ENCODE data around the gene CNTLN.

GRCh38 chr9:14314206-14314854, 389 bp upstream of the NFIB start:
- PRO-cap = no peak

DNA sequence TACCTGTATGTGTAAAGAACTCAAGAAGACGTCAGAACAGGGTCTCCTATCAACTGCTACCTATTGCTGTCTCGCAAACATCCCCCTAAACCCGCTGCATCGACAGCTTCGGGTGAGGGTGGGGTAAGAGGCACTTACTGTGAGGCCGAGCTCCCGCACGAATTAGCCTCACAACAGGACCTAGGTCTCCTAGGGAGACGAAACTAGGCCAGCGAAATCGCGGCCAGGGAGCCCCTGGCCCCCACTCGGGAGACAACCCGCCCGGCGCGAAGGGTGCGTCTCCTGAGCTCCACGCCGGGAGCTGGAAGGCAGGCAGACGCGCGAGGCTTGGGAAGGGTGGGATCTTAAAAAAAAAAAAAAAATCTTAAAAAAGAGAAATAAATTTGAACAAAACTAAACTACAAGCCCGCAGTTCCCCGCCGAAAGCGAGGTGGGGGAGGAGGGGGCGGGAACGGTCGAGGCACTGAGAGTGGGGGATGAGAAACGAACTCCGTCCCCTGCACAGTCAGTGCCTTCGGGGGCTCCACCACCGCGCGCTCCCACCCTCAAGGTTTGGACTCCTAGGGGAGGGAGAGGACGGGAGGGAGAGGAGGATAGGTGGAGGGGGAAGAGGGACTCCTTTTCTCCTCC, 33.0 kb upstream of the NFIB start:
- PRO-cap = no peak

GRCh38 chr9:14395508-14396204, 81.7 kb upstream of the NFIB start:
- PRO-cap = no peak

DNA sequence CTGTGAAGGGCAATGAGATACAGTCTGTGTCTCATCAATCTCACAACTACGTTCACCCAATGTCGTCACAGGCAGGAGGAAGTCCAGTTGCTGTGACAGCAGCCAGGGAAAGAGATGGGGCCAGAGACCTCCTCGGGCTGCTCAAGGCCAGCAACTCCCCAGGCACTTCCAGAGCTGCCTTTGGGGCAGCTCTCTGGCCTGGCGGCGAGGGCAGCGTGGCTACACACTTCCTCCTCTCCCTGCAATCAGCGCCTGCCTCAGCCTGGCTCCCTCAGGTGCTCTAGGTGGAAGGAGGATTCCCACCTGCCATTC, 159.3 kb downstream of the ZDHHC21 start:
- PRO-cap = no peak

DNA sequence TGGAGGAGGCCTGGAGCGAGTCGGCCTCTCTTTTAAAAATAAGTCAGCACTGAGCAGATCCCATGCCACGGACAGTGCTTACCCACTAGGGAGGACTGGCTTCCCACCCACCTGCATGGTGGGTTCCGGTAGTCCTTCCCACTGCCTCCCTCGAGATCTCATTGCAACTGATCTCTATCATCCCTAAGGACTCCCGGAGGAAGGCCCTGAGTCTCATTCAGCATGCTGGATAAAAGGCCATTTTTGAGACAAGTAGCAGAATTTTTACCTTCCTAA, 155.9 kb downstream of the ZDHHC21 start:
- PRO-cap = no peak

- PRO-cap = no peak
These were observed 602.6 kb downstream of the BNC2 start for GRCh38 chr9:16267823-16268269.

GRCh38 chr9:16281871-16282135, 588.7 kb downstream of the BNC2 start:
- PRO-cap = no peak

- PRO-cap = no peak
These were observed 299.2 kb downstream of the BNC2 start for GRCh38 chr9:16571235-16571654.

GRCh38 chr9:16575680-16576423, 294.6 kb downstream of the BNC2 start:
- PRO-cap = no peak

- PRO-cap = unidirectional peak, minus-strand start at chr9:16653761
These were observed 216.7 kb downstream of the BNC2 start for GRCh38 chr9:16653372-16654475.

DNA sequence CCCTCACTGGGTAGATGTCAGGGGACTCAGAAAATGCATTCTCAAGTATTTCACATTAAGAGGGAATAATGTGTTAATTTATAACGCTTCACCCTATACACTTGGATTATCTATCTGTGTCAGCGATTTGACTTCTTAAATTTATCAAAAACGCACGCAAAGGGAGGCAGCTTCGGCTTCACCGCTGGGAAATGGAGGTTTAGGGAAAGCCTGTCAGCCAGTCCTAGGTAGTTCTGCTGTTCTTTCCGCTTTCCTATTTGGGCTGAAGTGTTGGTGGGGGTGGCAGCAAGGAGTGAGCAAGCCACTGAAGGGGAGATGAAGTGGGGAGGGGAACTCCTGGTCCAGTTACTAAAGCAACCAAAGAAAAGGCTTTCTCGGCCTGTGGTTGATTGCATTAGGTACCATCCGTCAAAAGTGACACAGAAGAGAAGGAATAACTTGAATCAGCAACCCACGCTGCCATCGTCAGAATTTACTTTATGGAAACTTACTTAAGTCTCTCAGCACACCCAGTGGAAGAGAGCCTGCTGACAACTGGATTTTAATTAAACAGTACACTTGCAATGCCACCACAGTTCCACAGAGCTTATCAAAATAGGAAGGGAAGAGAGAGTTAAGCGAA, 161.5 kb downstream of the BNC2 start:
- PRO-cap = no peak

DNA sequence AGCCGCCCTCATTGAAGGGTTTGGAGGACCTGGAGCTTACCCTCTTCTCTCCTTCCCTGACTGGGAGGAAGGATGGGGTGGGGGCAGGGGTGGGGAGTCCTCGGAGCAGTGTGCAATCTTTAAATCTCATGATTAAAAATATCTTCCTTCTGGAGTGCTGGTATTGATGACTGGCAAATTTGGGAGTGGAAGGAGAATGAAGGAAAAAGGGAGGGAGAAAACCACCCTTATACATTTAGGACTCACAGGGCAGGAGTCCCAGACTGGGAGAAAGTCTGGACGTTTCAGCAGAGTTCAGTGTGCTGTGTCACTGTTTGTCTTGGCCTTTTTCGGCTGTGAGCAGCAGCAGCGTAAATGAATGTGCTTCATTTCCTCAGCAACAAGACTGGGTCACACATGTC, 115.3 kb upstream of the BNC2 start:
- PRO-cap = no peak

GRCh38 chr9:17134748-17135875, at the start of gene CNTLN:
CNTLN (plus strand) TSS chr9:17135040.
- PRO-cap = bidirectional peak, plus-strand start at chr9:17134818, minus-strand start at chr9:17134860; bidirectional peak, plus-strand start at chr9:17135053, minus-strand start at chr9:17135224; bidirectional peak, plus-strand start at chr9:17135347, minus-strand start at chr9:17135435; bidirectional peak, plus-strand start at chr9:17135626, minus-strand start at chr9:17135642; bidirectional peak, plus-strand start at chr9:17135773, minus-strand start at chr9:17135674

DNA sequence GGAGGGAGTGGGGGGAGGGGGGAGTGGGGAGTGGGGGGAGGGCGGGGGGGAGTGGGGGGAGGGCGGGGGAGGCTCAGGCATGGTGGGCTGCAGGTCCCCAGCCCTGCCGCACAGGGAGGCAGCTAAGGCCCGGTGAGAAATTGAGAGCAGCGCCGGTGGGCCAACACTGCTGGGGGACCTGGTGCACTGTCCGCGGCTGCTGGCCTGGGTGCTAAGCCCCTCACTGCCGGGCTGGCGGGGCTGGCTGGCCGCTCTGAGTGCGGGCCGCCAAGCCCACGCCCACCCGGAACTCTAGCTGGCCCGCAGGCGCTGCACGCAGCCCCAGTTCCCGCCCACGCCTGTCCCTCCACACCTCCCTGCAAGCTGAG, 160.0 kb downstream of the CNTLN start:
- PRO-cap = no peak

DNA sequence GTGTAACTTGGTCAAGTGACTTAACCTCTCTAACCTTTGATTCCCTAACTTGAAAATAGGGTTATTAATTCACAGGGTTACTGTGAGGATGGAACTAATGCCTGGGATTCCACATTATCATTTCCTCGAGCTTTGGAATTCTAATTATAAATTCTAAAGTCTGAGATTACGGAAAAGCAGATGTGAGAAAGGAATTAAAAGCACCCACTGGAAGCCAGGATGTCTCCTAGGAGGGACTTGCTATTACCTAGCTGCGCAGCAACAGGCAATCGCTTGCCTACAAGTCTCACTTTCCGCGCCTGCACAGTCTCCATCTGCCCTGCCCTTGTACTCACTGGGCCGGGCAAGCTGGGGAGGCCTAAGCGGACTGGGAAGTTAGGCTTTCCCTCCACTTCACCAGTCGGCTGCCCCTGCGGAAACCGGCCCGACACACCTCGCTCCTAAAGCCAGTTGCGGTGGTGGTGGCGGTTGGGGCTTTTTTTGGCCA, 501 bp upstream of the RRAGA start:
- PRO-cap = no peak

GRCh38 chr9:19231542-19232090, 1.1 kb downstream of the DENND4C start:
- PRO-cap = unidirectional peak, minus-strand start at chr9:19231798

GRCh38 chr9:19375826-19376375, 4.1 kb downstream of the RPS6 start:
- PRO-cap = no peak

DNA sequence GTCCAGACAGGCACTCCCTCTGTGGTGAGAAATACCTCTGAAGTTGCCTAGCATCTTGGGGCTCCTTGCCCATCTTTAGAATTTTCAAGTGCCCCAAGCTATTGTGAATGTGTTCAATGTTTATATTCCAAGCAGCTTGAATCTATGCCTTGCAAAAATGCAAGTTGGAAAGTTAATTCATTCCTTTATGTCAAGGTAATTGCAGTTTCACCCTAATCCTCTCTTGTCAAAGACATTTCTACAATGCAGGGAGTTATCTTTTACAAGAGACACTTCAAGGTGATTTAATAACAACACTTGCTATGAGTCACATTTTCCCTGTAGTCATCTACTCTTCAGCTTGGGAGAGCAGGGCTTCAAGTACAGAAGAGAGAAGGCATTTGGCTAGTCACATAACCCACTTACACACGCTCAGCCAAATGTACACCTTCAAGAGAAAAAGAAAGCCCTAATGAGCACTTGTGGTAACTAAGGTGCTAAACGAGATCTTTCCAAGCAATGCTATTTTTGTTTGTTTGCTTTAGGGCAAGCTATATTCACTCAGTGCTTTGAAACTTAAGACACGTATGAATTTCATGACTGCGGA, 302.4 kb downstream of the MLLT3 start:
- PRO-cap = no peak

- PRO-cap = no peak
These were observed 42.0 kb downstream of the FOCAD start for GRCh38 chr9:20726001-20726556.

GRCh38 chr9:20739715-20740479, 55.8 kb downstream of the FOCAD start:
- PRO-cap = no peak